Measurements from ENCODE around the gene UHRF1.

DNA sequence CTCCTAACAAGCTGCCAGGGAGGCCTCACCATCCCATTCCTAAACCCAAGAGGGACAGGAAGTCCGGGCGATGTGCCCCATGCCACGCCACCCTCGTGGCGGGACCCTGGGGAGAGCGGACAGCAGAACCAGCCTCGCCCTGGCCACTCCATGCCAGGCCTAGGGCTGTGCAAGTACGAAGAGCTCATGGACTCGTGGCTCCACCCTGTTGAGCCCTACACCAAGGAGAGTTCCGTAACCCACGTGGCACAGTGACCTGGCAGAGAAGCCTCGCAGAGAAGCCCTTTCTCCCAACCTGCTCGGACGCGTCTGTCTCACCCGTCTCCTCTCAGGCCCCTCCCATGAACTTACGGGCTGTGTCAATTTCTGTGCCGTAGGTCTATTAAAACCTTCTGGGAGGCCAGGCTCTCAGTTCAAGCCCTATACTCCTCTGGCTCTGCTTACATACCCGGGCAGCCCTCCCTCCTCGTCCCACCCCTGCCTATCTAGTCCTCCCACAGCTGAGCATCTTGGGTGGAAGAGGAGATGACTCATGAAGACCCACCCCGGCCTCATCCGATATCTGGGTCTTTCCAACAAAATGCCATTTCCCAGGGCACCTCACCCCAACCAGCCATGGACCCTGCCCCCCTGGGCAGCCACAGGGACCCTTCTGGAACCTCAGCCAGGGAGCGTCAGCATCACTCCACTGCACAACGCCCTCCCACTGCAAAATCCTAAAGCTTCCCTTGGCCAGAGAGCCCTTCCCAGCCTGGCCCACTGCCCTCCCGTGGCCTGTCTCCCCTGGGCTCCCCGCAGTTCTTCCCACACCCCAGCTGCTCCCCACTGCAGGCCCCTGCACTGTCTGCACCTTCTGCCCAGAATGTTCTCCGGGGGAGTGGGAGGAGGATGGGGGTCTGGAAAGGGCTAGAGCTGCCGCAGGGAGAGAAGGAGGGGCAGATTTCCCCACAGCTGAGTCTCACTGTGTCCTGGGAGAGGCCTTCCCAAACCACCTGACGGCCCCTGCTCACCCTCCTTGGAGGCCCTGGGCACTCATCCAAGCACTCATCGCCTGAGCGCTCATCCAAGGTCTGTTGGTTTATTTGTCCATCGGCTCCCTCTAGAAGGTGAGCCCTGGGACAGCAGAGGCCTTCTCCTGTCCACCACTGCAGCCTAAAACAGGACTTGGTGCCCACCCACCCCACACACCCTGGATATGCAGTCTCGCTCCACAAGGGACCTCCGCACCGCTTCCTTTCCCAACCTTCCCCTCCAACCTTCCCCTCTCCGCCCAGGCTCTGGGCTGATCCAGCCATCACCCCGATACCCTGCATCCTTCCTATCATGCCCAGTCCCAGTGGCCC lies 2.3 kb downstream of the UBXN6 start:
- PRO-cap: no peak
- RRBS: 35% methylated on average over 4 of the region's 37 CpGs

- PRO-cap: no peak
- RRBS: no CpG with 5 or more reads among the region's 36 CpGs
These were observed 13.9 kb downstream of the PLIN4 start for GRCh38 chr19:4504221-4504916.

DNA sequence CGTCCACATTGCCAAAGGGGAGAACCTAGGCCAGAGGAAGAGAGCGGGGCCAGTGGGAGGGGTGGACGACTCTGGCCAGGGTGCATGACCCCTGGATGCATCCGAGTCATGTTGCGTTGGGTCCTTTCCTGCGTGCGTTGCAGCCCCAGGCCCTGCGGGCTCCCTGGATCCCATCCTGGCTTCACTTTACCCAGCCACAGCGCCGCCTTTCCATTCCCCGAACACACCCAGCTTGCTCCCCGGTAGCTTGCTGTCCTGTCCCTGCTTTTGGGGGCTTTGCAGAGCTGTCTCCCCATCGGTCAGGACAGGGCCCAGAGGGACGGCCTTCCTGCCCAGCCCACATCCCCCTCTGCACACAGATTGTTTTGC lies 10.4 kb downstream of the PLIN4 start:
- PRO-cap: no peak
- RRBS: 93% methylated on average over 2 of the region's 14 CpGs

DNA sequence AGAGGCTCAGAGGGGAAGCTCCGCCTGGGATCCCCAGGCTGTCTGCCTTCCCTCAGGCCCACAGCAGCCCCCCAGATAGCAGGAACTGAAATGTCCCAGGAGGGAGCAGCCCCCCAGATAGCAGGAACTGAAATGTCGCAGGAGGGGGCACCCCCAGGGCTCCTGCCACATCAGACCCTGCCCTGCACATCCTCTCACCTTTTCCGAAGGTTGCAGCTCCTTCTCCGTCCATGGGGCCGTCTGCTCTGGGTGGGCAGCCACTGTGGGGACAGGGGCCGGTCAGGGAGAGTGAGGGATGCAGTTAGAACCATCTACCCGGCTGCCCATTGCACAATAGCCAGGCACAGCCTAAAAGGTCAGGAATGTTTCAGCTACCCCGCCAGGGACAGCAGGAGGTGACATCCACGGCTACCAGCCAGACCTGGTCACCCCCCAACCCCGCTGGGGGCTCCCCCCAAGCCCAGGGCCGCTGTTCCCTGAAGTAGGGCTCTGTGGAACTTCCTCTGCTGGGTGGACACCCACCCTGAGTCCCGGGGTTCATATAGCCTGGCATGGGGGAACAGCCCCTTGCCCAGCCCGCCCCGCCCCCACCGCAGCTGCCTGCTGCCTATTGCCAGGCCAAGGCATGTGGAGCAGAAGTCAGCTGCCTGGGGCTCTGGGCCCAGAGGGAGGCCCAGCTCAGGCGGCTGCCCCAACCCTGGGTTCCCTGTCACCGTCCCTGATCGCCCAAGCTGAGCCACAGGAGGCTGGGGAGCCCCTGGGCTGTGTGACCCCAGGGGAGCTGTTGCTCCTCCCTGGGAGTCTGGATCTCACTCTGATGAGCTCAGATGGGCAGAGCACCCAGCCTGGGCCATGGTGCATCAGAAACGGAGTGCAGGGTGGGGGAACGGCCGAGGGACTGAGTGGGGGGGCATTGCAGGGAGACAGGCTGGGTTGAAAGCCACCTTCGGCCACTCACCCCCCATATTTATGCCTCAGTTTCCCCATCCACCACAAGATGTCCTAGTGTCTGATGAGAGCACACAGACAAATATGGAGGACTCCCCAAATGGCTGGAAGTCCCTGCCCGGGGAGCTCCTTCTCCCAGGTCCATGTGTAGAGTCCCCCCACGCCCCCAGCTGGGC lies 1.5 kb downstream of the PLIN4 start:
- PRO-cap: no peak
- RRBS: 50% methylated on average over 1 of the region's 24 CpGs

- PRO-cap: no peak
- RRBS: no CpG with 5 or more reads among the region's 24 CpGs
These were observed 3.5 kb downstream of the PLIN5 start for GRCh38 chr19:4531467-4531979.

DNA sequence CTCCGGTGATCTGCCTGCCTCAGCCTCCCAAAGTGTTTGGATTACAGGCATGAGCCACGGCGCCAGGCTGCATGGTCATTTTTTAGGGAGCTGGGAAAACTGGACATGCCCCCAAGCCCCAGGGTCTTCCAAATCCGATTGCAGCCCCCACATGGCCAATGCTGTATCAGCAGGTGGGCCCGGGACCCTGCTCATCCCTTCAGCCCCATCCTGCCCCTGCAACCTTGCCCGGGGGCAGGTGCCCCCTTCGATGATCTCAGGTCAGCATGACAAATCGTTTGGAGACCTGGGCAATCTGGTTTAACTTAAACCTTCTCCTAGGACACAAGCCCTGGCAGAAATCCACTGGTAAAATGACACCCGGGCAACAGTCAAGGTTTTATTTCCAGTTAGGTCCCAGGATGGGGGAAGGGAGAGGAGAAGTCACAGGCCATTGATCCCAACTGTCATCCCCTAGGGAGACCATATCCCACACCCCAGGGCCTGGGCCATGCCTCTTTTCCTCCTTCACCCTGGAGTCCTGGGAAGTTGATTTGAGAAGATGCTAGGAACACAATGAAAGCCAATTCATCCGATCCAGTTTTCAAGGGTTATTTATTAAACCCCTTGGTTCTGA lies 1.7 kb upstream of the PLIN5 start:
- PRO-cap: no peak
- RRBS: 59% methylated on average over 3 of the region's 10 CpGs

DNA sequence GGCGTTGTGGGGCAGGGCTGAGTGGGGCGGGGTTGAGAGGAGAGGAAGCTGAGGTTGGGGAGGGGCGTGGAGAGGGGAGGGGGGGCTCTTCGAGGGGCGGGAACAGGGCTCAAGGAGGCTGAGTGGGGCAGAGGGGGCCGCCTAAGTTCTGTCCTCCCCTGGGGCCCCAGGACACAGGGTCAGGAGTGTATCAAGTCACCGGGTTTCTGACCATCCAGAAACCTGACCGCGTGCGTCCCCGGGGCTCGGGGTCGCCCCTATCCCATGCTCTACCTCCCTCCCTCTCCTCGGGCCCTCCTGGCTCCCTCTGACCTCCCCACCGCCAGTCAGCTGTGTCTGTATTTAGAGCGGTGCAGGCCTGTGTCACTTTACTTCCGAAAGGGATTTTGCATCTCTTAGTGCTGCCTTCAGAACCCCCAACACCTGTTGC lies 38.7 kb upstream of the SEMA6B start:
- PRO-cap: no peak
- RRBS: 0% methylated on average over 4 of the region's 17 CpGs

GRCh38 chr19:4633267-4634071 lies 5.8 kb upstream of the TNFAIP8L1 start:
- PRO-cap: no peak
- RRBS: 31% methylated on average over 3 of the region's 16 CpGs

GRCh38 chr19:4657386-4657951 lies 12.7 kb downstream of the MYDGF start:
- PRO-cap: no peak
- RRBS: 87% methylated on average over 5 of the region's 15 CpGs

GRCh38 chr19:4660477-4660986 lies 9.6 kb downstream of the MYDGF start:
- PRO-cap: no peak
- RRBS: no CpG with 5 or more reads among the region's 15 CpGs

- PRO-cap: no peak
- RRBS: 92% methylated on average over 3 of the region's 22 CpGs
These were observed 5.0 kb upstream of the MYDGF start for GRCh38 chr19:4674941-4675708.

DNA sequence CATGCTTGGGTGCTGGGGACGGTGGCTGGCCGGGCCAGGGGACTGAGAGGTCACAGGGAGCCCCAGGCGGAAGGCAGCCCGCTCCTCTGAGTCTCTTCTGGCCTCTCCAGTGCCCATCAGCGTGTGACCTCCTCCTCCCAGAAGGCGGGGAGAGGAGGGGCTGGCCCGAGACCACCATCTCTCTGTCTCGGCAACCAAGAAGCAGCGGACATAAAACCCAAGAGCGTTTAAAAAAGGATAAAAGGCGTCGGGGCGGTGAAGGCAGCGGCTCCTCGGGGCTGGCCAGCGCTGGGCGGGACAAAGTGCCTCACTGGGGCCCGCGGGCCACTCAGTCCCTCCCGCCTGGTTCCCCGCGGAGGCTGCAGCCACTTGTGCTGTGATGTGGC lies 6.0 kb upstream of the MYDGF start:
- PRO-cap: no peak
- RRBS: no CpG with 5 or more reads among the region's 22 CpGs

- PRO-cap: no peak
- RRBS: 4% methylated on average over 20 of the region's 77 CpGs
These were observed at the start of gene UHRF1 for GRCh38 chr19:4908369-4909646. TSS of gene UHRF1 (plus strand) at chr19:4909501.

DNA sequence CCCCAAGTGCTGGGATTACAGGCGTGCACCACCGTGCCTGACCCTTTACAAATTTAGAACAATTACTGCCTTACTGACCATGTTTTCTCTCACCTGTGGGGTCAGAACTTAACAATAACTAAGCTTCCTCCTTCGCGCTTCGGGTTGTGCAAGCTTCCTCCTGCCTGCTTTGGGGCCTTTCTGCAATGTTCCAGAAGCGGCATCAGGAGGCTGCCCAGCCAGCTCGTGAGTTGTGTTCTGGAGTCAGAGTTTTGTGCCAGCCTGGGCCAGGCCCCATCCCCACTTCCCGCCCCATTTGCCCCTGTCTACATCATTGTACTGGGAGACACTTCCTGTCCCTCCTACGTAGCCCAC lies 13.2 kb downstream of the UHRF1 start:
- PRO-cap: no peak
- RRBS: no CpG with 5 or more reads among the region's 9 CpGs

- PRO-cap: no peak
- RRBS: 35% methylated on average over 3 of the region's 18 CpGs
These were observed 2.4 kb downstream of the KDM4B start for GRCh38 chr19:4971181-4971864.

GRCh38 chr19:5113261-5114034 lies 144.5 kb downstream of the KDM4B start:
- PRO-cap: no peak
- RRBS: no CpG with 5 or more reads among the region's 20 CpGs

DNA sequence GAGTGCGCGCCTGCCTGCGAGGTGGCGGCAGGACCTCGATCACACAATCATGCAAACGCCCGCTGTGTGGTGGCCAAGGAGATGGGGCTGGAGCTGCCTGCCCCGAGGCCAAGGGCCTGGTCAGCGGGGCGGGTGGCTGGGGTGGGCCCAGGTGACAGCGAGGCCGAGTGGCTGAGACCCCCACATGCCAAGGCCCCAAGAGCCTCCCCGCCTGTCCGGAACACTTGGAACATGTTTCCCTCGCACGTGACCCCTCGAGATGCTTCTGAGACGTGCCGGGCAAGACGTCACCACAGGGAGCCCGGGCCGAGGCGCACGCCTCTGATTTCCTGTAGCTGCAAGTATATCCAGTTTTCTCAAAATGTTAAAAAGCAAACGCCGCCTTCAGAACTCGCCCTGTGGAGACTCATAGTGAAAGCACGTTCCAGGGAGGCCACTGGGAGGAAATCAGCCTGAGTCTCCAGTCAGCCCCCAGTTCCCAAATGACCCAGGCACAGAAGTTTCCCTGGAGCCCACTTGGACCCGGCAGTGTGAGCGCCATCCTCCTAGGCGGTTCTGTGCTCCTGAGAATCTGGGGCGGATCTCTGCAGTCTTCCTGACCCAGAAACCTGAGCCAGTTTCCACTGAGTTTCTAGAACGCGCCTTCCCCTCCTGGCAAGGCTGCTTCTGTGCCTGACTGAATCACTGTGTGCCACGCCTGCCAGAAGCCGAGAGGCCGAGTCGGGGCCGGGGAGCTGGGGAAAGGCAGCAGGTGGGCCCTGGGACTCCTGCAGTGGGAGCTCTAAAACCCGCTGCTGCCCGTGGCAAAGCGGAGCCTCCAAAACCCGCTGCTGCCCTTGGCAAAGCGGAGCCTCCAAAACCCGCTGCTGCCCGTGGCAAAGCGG lies 179.2 kb downstream of the KDM4B start:
- PRO-cap: no peak
- RRBS: 97% methylated on average over 6 of the region's 47 CpGs

- PRO-cap: bidirectional peak, plus-strand start at chr19:5293408, minus-strand start at chr19:5293241
- RRBS: 3% methylated on average over 23 of the region's 87 CpGs
These were observed 47.2 kb downstream of the PTPRS start for GRCh38 chr19:5293102-5294175.

DNA sequence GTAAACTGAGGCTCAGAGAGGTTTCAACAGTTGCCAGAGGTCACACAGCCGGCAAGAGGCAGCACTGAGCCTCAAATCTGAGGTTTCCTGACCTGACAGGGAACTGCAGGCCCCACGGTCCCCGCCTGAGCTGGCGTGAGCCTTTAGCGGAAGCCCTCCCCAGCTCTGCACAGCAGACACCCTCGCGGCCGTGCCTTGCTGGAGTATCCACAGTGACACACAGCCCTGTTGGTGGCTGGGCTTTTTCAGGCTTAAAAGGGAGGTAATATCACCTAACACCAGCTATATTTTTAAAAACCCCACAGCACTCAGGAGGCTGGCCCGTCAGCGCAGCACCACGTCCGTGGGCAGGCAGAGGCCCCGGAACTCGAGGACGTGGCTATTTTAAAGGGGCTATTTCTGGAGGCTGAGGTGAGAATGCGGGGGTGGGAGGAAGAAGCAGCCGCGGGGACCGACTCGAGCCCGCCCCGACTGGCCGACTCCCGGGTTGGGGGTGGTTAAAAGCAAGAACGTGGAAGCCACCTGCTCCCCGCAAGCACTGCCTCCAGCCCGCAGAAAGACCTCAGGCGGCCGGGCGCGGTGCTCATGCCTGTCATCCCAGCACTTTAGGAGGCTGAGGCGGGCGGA lies 18.5 kb downstream of the PTPRS start:
- PRO-cap: no peak
- RRBS: 11% methylated on average over 16 of the region's 33 CpGs

DNA sequence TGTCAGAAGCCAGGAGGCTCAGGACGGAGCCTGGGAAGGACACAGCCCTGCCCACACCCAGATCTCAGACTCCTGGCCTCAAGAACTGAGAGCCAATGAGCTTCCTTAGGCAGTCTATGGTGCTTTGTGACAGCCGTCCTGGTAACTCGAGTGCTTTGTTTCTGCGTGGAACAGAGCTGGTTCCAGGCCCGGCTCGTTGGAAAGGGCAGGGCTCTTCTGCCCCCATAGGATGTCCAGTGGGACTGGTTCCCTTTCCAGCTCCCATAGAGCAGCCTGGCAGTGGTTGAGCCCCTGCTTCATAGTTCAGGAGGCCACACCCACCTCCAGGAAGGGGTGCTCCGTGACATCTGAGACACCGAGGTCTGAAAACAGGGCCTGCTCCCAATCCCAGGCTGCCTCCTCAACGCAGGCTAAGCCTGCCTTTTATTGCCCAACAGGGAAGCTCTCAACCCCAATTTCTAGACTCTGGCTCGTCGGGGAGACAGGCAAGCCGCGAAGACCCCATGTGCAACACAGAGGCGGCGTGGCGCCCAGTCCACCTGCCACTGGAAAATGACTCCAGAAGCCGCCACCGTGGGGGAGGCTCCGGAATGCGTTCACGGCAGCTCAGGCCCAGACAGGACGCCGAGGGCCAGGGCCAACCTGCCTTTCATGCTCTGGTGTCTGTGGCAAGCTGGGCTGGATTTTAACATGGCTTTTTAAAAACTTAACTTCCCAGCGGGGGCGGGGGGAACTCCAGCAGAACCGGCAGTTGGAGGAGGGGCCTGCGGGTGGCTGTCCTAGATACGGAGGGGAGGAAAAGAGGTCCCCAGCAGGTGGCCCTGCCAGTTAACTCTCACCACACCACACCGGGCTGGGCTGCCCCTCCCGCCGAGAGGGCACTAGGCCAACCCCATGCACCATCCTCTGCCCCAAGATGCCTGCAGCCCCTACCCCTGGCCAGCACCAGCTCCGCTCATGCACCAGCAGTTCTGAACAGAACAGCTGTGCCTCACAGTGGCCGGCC lies 37.0 kb downstream of the SAFB2 start:
- PRO-cap: no peak
- RRBS: 10% methylated on average over 4 of the region's 33 CpGs

All from kidney (tissue), 2 donors.